Measurements from ENCODE around the gene GIMAP8.

DNA sequence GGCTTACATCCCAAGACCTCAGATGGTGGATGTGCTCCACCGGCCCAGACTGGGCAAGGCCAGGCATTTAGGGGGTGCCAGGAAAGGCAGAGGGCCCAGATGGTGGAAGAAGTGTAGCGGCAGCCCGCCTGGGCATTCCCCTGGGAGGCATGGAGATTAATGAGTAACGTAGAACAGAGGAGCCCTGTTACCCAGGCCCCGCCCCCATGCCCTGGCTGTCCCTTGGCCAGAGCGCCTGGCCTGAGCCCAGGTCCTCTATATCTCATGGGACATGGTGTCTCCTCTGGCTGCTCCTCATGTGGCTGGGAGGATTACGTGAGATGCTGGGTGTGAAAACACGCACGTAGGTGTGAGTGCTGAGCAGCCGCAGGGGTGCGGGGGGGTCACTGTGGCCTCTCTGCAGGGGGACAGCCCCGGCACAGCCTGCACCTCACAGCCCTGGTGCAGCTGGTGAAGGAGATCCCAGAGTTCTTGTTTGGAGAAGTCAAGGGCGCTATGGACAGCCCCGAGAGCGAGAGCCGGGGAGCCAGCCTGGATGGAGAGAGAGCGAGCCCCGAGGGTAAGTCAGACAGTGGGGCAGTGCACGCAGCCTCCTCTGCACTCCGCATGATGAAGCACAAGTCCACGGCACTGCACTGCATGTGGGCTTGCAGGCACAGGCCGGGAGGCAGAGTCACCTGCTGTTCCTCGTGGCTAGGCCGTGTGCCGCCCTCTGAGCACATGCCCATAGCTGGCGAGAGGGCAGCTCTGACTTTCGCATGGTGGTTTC, 5.9 kb downstream of the KRBA1 start:
- PRO-cap, result no peak

DNA sequence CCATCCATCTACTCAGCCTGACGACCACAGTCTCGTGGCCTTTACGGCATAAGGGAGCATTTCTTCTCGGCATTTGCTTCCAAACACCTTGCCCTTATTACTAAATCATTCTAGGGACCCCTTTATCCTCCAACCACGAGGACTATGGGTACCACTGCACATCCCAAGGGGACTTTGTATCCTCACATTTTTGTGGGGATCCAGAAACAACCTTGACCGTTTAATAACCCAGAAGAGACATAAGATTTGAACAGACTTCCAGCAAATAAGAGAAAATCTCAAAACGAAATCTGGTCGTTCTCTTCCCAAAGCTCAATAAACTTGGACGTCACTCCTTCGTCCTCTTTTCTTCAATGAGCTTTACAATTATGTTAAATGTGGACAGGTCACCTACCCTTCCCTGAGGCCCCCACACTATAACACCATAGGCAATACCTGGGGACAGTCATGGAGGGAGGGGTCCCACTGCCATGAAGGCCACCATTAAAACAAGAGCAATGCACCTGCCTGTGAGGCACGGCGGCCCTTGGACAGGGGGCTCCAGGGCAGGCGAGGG, 213.5 kb upstream of the LRRC61 start:
- PRO-cap, result no peak

- PRO-cap, result no peak
Observed at GRCh38 chr7:150450124-150451176, at the start of gene GIMAP8. TSS of gene GIMAP8 (plus strand) at chr7:150450630.

GRCh38 chr7:150473989-150474641, 23.7 kb downstream of the GIMAP8 start:
- PRO-cap, result no peak

DNA sequence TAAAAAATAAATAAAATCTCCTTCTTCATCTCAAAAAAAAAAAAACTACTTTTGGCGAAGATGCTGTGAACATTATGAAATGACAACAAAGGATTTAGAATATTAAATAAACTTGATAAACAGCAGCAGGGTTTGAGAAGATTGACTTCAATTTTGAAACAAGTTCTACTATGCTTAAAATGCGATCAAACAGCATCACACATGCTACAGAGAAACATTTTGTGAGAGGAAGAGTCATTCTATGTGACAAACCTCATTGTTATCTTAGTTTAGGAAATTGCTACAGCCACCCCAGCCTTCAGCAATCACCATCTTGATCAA, 7.2 kb upstream of the GIMAP7 start:
- PRO-cap, result no peak

- PRO-cap, result no peak
Observed at GRCh38 chr7:150508002-150508702, 6.5 kb upstream of the GIMAP7 start.

GRCh38 chr7:150556621-150557254, 10.5 kb upstream of the GIMAP4 start:
- PRO-cap, result no peak

- PRO-cap, result no peak
Observed at GRCh38 chr7:150568554-150569109, 1.4 kb downstream of the GIMAP4 start.

GRCh38 chr7:150585241-150585463, 18.0 kb downstream of the GIMAP4 start:
- PRO-cap, result no peak

DNA sequence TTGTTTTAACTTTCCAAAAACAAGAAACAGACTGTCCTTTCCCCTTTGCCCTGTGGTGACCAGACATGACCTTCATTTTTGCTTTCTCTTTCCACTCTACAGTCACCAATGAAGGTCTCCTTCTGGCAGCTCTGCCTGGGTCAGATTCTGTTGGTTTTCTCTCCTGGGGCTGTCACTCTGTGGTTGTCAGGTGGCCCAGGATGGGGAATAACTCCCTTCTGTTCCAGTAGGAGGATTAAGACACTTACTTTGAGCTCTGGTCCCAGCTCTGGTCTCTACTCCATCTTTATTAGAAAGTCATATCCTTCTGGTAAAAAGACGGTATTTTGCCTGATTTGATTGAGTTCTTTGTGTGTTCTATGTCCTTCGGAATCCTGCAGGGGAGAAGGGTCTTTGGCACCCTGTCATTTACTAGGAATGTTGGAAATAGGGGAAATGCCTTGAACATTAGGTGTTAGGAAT, 19.8 kb downstream of the GIMAP4 start:
- PRO-cap, result no peak

DNA sequence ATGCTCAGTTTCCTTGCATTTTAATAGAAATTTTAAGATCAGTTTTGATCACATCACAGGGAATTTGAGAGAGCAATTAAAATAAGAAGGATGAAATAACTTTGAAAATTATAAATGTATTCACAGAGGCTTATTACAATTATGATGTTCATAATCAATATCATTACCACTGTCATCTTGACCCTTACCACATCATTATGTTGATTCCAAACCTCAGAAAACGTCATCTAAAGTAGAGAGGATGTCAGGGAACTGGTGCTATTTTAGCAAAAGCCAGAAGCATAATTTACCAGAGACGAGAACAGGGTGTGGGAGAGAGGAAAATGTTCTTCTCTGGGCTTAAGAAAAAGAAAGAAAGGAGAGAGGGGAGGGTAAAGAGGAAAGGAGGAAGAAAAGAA, 2.1 kb downstream of the GIMAP5 start:
- PRO-cap, result no peak

DNA sequence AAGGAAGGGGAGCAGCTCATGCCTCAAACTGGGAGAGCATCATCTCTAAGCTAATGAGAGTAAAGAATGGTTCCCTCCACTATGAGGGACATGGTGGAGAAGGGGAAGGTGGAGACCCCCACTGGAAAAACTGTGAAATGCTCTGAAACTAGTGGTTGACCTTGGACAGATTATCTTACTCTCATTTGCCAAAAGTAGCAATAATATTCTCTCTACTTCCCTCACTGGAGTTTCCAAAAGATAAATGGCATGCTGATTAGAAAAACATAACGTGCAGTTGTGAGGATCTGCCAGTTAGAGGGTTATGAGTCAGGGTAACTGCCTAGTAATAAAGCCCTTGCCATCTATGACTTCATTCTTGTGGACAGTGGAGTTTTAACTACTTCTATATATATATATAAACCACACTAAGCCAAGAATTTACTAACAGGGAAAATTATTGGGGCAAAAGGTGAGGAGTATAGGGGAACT, 17.0 kb downstream of the GIMAP5 start:
- PRO-cap, result no peak

DNA sequence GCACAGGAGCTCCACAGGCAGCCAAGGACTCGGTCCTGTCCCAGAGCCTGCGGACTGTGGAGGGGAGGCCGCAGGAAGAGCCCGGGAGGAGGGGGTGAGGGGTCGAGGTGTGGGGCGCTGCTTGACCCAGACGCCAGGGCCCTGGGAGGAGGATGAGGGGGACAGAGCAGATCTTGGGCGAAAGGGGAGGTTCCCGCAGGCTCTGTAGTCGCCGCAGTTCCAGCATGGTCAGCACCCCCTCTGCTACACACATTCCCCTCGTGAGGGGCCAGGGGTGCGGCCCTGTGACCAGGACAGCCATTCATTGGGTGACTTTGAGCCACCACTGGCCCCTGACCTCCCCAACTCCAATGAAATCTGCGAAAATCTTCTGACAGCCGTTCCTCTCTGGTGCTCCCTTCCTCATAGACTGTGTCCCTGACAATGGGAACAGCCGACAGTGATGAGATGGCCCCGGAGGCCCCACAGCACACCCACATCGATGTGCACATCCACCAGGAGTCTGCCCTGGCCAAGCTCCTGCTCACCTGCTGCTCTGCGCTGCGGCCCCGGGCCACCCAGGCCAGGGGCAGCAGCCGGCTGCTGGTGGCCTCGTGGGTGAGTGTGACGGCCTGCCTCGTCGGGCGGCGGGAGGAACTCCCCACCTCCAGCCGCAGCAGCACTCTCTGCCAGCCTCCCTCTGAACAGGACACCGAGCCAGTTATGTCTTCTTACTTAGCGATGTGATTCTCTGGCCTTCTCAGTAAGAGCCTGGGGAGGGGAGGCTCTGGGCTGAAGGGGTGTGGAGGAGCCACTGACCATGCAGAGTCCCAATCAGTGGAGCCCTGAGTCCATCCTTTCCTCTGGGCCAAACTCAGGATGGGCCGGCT, 793 bp downstream of the TMEM176A start:
- PRO-cap, result no peak

GRCh38 chr7:150960976-150961267, 17.2 kb downstream of the KCNH2 start:
- PRO-cap, result no peak

DNA sequence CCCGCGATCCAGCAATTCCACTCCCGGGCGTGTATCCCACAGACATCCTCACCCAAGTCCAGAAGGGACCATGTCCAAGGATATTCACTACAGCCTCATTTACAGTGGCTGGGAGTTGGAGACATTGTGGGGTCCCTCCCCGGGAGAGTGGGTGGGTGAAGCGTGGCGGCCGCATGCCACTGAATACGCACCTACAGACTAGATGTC, 10.0 kb downstream of the KCNH2 start:
- PRO-cap, result no peak

DNA sequence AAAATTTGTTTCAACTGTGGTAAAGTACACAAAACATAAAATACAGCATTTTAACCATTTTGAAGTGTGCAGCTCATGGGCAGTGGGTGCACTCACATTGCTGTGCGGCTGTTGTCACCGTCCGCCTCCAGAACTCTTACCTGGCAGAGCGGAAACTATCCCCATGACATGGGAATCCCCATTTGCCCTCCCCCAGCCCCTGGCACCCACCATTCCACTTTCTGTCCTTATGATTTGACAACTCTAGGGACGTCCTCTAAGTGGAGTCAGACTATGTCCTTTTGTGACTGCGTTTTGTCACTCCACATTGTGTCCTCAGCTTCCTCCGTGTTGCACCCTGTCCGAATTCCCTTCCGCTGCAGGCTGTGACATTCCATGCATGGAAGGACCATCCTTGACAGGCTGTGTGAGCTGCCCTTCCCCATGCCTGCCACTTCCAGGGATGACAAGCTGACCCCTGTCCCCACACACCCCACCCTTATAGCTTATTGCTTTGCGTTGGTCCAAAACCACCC, 8.7 kb downstream of the ABCB8 start:
- PRO-cap, result no peak

DNA sequence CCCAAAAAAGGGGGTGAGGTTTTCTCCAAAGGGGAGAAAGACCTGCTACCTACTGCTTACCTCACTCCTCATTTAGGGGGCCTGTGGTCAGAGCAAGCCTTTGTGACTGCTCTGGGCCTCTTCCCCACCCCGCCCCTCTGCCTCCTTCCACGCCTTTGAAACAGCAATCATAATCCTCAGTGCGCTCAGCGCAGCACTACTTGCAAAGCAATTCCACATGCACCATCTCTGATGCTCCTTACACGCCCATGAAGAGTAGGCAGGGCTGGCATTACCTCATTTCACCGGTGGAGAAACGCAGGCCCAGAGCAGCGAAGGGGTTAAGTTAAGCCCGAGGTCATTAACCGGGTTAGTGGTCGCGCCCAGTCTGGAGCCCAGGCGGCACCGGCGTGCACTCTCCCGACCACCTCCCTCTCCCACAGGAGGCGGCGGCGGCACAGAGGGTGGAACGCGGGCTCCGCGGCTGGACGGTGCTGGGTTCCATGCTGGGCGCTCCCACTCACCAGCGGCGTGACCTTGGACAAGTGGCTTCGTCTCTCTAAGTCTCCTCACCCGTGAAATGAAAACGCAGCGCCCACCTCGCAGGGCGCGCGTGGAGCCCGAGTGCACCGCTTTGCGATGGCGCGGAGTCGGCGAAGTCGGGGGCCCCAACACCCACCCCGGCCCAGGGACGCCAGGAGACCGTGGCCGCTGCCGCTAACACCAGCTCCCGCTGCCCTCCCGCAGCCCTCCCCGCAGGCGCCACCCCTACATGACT, 497 bp downstream of the FASTK start:
- PRO-cap, result unidirectional peak, plus-strand start at position 435 of the sequence

DNA sequence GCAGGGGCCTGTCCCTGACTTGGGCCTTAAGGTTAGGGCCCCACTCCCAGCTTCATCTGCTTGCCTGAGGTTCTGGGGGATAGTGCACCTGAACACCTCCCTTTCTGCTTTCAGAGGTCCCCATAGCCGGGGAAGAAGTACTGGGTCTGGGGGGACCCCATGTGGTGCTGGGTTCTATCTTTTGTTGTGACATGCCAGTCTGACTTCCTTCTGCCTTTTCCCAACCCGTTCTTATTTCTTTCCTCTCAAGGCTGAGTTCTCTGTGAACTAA, 1.8 kb downstream of the AGAP3 start:
- PRO-cap, result no peak

GRCh38 chr7:151089911-151090306, 3.6 kb downstream of the AGAP3 start:
- PRO-cap, result no peak

GRCh38 chr7:151114274-151115059, 28.2 kb downstream of the AGAP3 start:
- PRO-cap, result no peak